Endometrial microvascular endothelial cells (primary cell): ENCODE results near the genes DNAJC22, GPD1 and SLC11A2.

DNA sequence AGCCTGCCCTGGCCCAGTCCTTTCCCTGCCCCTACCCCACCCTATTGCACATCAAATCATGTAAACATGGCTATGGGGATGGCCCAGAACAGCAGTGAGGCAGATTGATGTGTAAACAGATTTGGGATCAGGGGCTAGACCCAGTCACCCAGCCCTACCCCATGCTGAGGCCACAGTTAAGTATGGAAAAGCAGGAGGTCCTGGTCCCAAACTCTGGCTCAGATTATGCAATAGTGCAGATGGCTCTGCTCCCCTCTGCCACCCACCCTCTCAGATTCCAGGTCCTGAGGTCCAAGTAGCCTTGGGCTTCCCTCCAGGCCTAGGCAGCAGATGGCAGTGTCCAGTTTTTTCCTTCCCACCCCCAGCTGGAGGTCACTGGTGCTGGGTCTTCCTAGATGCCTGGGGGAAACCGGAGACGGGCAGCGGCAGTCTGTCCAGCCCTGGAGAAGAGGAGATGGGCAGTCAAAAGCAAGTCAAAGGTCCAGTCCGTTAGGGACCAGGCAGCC, 2.8 kb upstream of the DHH start:
- RAMPAGE, long total RNA, result no peak

DNA sequence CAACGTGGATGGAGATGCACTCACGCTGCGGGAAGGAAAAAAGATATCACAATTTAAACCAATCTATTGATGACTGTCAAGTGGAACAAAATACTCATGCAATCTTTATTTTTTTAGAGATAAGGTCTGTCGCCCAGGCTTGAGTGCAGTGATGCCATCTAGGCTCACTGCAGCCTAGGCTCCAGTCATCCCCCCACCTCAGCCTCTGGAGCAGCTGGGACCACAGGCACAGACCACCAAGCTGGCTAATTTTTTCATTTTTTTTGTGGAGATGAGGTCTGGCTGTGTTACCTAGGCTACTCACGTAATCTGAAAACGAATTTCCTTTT, 1.5 kb downstream of the TUBA1B start:
- RAMPAGE, long total RNA, result no peak

GRCh38 chr12:49344641-49345903, 1.6 kb upstream of the DNAJC22 start:
- RAMPAGE, long total RNA, result no peak

DNA sequence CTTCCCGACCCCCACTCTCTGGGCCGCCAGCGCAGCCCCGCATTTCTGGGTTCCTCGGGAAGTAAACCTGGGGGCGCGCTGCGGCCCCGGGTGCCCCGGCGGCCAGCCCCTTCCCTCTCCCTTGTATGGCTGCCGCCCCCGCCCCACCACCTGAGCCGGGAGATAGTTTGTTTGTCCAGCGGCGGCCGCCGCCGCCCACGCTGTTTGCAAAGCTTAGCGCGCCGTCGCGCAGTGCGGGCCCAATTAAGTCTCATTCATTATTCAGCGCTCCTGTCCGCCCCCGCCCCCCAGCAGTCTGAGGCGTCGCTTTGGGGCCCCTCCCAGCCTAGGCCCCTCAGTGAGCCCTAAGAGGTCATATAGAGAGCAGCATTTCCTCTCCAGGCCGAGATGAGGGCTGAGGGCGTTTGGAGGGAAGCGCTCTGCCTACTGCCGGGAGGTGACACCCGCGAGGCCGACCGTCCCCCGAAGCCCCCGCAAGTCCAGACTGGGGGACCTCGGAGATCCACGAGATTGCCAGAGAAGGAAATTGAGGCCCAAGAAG, at the start of gene DNAJC22:
Gene DNAJC22, plus strand, starts transcription at position 337 of the 541 bp plus-strand sequence.
- RAMPAGE, long total RNA, result no peak

DNA sequence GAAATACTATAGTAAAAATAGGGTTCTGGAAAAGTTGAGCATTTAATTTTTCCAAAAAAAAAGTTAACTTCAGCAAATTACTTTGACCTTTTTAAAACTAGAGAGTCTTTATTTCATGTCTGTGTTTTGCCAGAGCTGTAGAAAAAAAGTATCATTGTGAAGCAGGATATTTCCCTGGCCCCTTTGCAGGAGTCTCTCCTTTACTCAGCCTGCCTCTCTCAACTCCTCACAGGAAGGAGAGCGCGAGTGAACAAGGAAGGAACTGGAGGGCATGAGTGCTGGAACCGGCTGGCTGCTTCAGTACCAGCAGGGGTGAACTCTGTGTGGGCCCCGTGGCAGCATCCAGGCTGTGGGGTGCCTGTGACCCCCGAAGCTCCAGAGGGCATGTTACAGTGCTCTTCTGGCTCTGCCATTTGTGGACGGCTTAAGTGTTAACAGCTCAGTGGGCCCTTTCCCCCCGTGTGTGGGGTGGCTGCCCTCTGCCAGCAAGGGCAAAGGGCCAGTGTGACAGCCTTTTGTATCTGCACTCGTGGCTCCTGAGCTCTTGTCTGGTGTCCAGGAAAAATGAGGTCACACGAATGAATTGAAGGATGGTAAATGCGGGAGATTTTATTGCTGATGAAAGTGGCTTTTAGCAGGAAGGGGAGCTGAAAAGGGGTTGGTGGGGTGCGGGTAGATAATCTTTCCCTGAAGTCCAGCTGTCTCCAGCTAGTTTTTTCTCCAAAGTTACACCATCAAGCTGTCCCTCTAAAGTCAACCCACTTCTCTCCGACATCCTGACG, 76.6 kb upstream of the KCNH3 start:
- RAMPAGE, long total RNA, result no peak

GRCh38 chr12:49564992-49566152, 2.6 kb downstream of the MCRS1 start:
- RAMPAGE, long total RNA, result no peak

DNA sequence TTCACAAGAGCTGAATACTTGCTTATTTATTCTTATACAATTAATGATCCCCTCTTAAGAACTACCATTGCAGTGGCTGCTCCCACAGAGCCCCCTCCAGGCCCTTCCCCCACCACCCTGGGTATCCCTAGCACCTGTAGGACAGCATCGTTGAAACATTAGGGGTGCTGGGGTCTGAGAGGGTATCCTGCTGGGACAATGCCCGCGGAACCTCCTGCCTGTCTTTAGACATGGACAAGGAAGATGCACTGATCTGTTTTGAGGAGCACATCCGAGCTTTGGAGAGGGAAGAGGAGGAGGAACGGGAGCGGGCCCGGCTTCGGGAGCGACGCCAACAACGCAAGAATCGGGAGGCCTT, 13.1 kb downstream of the PRPF40B start:
- RAMPAGE, long total RNA, result no peak

GRCh38 chr12:49795014-49795424, 33.2 kb downstream of the NCKAP5L start:
- RAMPAGE, long total RNA, result no peak

DNA sequence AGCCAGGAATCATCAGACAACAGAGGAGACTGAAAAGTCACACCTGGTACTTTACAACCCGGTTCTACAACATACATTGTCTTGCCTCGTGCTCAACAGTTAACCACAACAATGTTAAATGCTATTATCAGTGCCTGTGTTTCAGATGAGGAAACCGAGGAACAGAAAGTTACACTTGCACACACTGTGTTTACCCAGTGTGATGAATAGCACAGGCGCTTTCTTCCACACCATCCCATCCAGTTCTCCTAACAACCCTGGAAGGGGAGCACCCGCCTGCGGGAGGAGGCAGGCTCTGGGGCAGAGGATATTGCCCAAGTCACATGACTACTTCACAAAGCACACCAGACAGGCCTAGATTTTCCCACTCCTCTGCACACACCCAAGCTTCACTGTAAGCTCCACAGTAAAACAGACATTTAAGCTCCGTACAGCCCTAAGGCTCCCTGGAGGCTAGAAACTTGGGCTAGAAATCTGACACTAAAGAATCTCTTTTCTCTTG, 21.8 kb downstream of the NCKAP5L start:
- RAMPAGE, long total RNA, result no peak

DNA sequence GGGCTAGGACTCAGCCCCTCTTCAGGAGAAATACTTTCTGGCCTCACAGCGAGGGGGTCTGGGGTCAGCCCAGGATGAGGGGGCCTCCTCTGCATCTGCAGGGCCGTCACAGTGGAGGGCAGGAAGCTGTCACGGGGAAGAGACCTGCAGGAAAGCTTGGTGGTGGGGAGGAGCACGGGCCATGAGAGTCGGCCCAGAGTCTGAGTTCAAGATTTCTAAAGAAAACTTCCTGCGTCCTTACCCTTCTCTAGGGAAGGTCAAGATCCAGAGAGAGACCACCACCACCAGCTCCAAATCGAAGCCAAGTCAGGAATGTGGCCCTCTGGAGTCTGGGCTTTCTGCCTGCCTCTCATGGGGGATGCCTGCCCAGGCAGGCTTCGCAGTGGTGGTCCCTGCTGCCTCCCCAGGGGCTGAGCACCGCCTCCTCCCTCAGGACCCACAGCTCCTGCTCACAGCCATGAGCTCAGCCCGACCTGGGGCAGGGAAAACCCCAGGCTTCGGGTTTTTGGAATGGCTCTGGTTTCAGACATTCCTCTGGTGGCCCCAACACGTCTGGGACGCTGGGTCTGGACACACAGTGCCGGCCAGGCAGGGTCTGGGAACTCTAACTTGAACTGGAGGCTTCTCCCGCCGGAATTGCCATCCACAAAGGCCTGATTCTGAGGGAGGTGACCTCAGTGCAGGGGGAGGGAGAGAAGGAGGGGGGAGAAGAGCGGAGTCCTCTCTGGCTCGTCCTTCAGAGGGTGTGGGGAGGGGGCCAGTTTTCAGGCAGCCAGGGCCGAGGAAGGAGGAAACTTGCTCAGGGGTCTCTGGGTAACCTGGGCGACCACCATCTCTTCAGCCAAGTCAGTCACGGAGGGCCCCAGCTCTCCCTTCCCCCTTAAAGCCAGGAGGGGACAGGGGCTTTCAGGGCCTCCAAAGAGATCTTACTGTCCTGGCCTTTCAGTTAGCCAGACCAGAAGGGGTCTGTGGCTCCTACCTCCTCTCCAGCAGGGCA, 19.6 kb downstream of the NCKAP5L start:
- RAMPAGE, long total RNA, result no peak

- RAMPAGE, long total RNA, result no peak
Measured at GRCh38 chr12:50103659-50104555, at the start of gene GPD1. GPD1 (plus strand) TSS chr12:50104008.

- RAMPAGE, long total RNA, result no peak
Measured at GRCh38 chr12:50242612-50243176, 40.6 kb downstream of the LIMA1 start.

DNA sequence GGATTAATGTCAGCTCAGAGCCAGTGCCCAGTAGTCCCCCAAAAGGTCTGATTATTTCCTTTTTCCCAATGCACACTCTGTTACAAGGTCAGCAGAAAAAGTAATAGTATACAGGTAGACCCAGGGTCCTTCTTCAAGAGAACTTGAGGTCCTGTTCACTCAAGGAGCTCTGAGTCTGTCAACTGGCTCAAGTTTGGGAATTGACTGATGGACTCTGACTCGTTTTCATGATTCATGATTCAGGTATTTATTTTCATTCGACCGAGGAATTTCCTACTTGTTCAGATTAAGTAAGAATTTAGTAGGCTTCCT, 6.3 kb downstream of the FAM186A start:
- RAMPAGE, long total RNA, result no peak

DNA sequence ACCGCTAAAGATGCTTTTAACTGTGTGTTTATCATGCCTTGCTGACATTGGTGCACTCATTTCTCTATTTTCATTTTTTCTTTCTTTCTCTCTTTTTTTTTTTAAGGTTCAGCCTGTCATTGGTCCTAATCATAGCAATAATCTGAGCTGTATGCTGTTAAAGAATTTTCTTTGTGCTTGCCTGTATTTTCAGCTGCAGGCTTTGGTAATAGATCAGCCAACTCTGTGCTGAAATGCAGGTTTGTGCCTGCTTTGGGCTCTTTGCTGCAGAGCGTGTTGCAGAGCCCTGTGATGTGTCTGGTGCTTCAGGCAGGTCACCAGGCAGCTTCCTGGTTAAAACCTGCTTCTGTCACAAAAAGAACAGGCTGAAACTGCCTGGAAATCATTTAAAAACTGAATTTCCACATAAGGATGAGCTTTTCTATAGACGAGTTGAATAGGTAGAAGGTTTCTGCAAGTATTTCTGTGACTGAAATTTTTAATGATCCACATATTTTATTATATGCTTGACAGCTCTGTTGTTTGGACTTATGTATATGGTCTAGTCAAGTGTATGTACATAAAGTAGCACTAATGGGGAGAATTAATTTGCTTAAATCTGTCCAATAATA, 3.1 kb downstream of the DIP2B start:
- RAMPAGE, long total RNA, result no peak

DNA sequence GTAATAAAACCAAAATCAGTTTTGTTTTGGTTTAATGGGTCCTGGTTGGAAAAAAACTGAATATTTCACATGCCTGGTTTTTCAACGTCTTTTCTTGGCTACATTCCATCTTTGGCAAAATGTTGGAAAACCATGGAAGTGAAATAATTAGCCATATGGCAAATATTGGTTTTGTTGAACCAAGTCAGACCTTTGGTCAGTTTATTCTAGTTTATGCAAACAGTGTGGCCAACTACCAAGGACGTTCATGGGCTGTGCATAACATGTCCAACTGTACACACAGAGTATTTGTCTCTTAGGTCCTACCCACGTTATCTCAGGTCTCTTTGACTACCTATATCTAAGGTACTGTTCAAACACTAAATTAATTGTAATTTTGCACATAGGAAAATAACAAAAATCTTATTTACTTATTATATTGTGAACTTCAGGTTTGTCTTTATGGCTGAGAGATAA, 22.3 kb downstream of the DIP2B start:
- RAMPAGE, long total RNA, result no peak

DNA sequence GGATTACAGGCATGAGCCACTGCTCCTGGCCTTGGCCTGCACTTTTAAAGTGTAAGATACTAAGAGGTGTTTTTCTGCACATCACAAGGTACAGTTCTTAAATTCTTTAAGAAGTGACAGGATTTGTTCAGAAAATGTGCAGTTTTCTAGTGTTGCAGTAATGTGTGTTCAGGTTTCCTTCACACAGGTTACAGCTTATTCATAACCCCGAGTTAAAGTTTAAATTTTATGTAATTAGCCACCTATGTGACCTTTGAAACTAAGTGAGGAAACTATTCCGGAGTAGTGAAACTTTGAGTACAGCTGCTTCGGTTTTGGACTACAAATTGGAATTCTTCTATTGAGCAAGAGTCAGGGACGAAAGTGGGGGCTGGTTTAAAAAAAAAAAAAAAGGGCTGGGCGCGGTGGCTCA, 44.0 kb downstream of the DIP2B start:
- RAMPAGE, long total RNA, result no peak

- RAMPAGE, long total RNA, result no peak
Measured at GRCh38 chr12:50568536-50569387, 64.0 kb downstream of the DIP2B start.

GRCh38 chr12:51026069-51026454, at the start of gene SLC11A2:
SLC11A2 (minus strand) TSS chr12:51026384.
- RAMPAGE, long total RNA, result start-site peak on the minus strand at chr12:51026310-51026379, 46 and 88 reads in 2 replicates

- RAMPAGE, long total RNA, result no peak
Measured at GRCh38 chr12:51124525-51125242, 41.3 kb upstream of the CSRNP2 start.

DNA sequence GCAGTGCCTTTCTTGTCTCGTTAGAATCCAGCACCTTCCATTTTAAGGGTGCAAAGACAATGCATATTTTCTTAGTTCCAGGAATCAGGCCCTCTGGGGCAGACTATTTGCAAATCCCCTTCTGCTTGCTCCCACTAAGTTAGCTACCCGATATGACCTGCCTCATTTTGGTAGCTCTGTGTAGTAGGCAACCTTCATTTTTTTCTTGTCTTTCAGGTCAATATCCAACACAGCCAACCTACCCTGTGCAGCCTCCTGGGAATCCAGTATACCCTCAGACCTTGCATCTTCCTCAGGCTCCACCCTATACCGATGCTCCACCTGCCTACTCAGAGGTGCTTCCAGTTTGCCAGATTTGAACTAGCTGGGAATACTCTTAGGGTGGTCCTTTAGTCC, 1.5 kb downstream of the DAZAP2 start:
- RAMPAGE, long total RNA, result no peak